ENCODE results near the gene MUC20.

DNA sequence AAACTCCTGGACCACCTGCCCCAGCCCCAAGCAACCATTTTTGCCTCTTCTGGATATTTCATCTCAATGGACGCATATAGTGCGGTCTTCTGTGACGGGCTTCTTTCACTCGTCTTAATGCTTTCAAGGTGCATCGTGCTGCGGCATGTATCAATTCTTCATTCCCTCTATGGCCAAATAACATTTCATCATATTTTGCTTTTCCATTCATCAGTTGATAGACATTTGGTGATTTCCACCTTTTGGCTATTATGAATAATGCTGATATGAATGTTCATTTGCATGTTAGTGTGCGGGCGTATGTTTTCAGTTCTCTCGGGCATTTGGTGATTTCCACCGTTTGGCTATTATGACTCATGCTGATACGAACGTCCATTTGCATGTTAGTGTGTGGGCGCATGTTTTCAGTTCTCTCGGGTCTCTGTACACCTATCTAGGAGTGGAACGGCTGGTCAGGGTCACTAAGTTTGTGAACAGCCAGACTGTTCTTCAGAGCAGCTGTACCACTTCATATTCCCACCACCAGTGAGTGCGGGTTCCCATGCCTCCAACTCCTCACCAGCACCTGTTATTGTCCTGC is 141.5 kb downstream of the XXYLT1 start:
- PRO-cap: no peak

DNA sequence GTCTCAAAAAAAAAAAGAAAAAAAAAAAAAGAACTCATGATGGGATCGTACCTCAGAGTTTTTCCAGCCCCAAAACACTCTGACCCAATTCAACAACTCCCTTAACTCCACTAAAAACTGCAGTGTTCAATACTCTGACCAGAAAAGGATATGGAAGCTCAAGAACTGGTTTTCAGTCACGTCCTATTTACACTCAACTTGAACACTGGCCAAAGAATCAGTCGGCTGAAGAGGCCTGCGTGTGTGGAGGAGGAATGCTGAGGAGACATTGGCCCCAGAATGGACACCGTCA is 91.7 kb downstream of the XXYLT1 start:
- PRO-cap: no peak

GRCh38 chr3:195188085-195188606 is 82.8 kb downstream of the XXYLT1 start:
- PRO-cap: no peak

GRCh38 chr3:195221476-195221915 is 49.5 kb downstream of the XXYLT1 start:
- PRO-cap: no peak

DNA sequence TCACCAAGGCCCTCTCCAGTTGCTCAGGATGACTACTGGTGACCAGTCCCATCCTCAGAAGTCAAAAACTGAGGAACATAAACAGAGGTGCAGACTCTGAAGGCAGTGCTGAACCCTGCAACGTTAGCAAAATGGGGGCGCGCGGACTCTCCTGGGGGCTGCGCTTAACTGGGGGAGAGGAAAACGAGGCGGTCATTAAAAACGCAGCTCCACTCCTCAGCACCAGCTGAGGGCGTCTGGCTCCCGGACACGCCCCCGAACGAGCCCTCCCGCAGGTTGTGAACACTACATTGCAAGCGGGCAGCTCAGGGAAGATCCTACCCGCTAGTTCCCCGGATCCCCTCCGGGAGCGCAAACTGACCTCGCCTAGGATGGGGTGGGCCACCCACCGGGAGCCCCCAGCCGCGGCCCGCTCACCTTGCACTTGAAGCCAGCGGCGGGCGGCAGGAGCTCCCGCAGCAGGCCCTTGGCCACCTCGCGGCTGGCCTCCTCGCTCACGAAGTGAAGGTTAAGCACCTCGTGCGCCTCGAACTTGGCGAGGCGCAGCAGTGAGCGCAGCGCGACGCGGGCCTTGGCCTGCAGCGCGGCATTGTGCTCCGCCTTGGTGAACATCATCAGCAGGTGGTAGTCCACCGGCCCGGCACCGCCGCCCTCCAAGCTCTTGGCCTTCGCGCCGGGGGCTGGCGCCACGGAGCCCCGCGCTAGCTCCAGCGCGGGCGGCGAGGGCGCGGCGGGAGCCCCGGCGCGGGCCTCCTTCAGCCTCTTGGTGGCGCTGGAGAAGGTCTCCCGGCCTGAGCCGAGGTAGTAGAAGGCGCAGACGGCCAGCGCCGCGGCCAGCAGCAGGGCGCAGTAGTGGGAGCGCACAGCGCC is 586 bp downstream of the XXYLT1 start:
- PRO-cap: no peak

- PRO-cap: unidirectional peak, plus-strand start at chr3:195441985; unidirectional peak, plus-strand start at chr3:195442439
Measured at GRCh38 chr3:195441817-195442712, 755 bp downstream of the ACAP2 start.

GRCh38 chr3:195450713-195451026 is 7.8 kb upstream of the ACAP2 start:
- PRO-cap: no peak

DNA sequence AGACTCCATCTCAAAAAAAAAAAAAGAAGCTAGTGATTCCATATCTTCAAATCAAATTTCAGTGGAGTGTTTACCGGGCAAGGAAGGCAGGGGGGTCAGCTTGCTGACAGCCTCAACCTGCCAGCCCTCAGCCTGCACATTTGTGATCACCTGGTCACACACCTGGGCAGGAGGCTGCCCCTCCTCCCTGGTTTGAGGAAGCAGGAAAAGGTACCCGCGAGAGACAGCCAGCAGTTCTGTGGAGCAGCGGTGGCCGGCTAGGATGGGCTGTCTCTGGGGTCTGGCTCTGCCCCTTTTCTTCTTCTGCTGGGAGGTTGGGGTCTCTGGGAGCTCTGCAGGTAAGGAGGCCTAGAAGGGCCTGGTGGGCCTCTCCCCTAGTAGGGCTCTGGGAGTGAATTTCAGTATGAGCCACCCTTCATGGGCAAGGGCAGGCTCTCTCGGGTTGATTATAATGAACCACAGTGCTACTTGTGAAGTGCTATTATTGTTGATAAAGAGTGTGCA is at the start of gene MUC20:
MUC20 (plus strand) TSS at position 233 of the 504 bp plus-strand sequence.
- PRO-cap: no peak

DNA sequence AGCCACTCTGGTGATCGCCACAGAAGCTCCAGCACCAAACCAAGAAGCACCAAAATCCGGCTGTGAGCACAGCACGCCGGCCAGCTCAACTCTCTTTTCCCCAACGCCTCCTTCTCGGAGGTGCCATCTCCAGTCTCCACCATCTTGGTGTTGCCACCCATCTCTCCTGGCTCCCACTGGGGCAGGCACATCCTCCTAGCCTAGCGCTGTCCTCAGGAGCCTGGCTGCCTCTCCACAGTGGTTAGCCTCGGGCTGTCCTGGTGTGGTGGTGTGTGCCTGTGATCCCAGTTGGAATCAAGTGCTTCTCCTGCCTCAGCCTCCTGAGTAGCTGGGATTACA is 6.5 kb downstream of the MUC4 start:
- PRO-cap: no peak

DNA sequence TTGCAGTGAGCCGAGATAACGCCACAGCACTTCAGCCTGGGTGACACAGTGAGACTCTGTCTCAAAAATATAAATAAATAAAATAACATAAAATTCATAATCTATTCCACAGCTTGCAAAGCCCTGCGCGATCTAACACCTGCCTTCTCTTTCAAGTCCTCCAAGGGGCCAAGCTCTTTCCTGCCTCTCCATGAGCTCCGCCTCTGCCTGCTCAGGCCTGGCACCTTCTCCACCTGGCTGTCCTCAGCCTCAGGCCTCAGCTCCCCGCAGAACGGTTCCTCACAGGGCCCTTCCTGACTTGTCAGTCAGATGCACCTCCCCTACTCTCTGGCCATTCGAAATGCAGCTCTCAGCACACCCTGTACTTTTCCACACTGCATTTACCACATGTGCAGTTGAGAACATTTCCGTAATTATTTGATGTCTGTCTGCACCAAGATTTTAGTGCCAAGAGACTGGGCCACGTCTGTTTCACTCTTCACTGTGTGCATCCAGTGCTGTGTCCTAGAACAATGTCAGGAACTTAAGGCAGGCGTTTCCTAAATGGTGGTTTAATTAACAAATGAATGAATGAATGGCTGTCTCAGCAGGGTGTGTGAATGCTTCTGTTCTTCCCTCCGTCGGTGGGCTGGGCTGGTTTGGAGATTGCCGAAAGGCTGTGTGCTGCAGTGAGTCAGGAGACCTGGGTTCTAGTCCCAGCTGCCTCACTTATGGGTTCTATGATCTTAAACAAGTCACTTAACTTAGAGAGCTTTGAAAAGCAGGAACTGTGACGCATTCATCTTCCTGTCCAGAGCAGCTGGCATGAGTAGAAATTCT is 5.5 kb downstream of the MUC4 start:
- PRO-cap: no peak

DNA sequence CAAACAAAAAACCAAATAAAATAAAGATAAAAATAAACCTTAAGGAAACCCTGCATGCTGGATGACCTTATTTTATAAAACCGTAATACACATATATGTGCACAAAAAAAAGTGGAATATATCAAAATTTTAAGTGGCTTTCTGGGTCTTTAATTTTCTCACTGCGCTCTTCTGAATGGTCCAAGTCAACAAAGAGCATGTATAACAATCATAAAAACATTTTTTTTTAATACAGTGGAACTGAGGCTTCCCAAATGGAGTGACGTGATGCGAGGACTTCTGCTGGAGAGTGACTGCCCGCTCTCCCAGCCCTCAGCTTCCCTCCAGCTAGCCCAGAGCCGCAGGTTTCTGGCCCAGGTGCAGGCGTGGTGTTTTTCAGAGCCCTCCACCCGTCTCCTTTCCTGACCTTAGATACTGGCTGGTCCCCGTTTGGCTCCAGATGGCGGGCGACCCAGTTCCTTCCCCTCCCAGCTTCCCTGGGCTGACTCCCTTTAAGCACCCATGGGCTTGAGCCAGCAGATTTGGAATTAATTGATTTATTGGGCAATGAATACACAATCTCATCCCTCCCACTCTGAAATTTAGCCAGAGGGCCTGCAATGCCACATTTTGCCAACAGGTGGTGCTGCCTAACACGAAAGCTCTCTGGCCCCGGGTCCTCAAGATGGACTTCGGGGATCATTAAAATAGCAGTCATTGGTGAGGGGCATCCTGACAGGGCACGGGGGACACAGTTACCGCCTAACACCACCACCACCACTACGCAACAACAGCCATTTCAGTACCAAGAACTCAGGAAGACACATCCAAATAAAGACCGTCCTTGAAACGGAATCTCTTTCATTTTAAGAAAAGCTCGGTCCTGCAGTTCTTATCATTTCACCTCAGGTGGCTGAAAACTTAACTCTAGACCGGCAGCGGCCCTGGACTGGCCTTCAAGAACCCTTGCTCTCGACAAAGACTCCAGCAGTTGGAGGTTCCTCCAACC is 47.4 kb upstream of the MUC4 start:
- PRO-cap: no peak

- PRO-cap: no peak
Measured at GRCh38 chr3:195877646-195878651, 30.4 kb downstream of the TNK2 start.

DNA sequence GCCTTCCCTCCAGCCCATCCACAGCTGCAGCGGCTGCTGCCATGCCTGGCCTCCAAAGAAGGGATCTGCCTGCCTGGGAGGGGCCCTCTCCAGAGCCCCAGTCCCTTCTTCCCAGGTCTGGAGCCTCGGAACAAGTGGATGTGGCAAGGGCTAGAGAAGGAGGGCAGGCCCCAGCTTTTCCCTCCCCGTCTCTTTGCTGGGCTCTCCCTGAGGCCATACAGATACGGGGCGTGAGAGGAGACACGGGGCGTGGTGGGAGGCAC is 29.8 kb downstream of the TNK2 start:
- PRO-cap: no peak

GRCh38 chr3:195884646-195885724 is 23.4 kb downstream of the TNK2 start:
- PRO-cap: no peak

- PRO-cap: no peak
Measured at GRCh38 chr3:196048810-196049946, 32.7 kb downstream of the TFRC start.

DNA sequence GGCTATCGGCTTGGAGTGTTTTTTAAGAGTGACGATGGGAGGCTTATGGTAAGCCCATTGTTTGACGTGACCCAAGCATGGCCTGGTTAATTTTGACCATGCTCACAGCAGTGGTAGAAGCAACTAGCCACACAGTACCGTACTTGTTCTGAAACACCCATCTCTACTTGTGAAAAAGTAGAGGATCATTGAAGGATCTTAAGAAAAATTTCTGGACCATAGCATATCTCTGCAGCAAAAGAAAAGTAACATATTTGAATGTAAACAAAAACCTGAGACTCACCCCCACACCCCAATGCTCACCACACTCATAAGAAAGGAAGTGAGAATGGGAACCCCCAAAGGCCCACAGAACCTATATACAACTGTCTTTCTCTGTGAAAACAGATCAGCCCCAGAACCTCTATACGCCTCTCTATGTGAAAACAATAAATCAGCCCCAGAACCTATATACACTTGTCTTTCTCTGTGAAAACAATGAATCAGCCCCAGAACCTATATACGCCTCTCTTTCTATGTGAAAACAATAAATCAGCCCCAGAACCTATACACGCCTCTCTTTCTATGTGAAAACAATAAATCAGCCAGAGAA is 33.8 kb upstream of the TFRC start:
- PRO-cap: no peak

GRCh38 chr3:196126929-196127926 is 45.3 kb upstream of the TFRC start:
- PRO-cap: no peak

DNA sequence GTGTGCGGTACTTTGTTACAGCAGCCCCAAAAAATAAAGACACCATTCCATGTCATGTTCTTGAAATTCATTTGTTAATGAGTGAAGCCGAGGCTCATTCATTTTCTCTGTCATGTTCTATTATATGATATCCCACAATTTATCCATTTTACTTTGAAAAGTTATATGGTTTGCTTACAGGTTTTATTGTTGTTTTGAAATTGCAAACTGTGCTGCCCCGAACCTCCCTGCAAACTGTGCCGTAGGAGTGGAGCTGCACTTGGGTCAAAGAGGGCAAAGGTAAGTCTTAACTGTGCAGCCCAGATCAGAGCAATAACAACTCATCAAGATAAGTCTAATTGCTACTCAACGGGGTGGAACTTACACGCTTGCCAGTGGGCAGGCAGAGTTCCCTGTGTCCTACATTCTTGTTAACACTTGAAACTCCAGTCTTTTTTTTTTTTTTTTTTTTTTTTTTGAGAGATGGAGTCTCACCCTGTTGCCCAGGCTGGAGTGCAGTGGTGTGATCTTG is 33.3 kb downstream of the ZDHHC19 start:
- PRO-cap: no peak

GRCh38 chr3:196207201-196207709 is 3.9 kb downstream of the ZDHHC19 start:
- PRO-cap: no peak

DNA sequence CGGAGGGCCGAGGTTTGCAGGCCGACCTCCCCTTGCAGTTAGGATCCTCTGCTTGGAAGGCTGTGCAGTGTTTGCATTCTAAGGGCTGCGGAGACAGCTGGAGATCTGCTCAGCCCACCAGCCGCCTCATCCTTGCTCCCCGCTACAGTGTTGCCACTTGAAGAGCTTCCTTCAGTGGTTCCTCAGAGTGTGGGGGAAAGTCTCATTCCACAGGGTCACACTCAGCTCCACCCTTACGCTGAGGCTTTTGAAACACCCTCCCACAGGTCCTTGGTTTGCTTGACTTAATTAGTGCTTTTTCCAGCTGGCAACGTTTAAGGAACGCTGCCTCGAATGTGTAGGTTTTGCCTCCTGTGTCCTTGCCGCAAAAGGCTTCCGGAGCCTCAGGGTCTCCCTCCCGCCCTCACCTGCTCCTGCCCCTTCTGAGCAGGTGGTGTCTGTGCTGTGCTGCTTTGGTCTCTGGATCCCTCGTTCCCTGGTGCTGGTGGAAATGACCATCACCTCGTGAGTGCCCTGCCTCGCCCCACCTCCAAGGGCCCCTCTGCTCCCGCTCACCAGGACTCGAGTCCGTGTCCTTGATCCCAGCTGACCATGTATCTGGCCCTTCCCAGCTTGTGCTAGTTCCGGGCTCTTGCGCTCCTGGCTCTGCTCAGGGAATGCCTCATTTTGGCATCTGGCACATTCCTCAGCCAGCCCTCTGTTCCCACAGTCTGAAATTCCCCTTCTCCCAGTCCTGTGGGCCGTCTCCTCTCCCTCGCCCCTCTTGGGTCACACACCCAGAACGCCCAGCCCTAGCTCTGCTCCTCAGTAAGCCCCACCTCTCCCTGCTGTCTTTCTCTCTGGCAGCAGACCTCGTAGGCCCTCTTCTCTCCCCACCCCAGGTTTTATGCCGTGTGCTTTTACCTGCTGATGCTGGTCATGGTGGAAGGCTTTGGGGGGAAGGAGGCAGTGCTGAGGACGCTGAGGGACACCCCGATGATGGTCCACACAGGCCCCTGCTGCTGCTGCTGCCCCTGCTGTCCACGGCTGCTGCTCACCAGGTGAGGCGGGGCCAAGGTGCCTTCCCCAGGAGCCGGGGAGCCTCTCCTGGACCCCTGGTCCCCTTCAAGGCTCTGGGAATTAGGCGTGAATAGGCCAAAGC is 11.3 kb downstream of the SLC51A start:
- PRO-cap: no peak